Parietal lobe (tissue), 2 donors: ENCODE data around the genes TOMM5, CNTNAP3B, SPATA31A6, ZNF658 and ANKRD20A1.

GRCh38 chr9:37119901-37120219 lies 514 bp upstream of the ZCCHC7 start:
- RAMPAGE, long total RNA = no peak

GRCh38 chr9:37293611-37293999 lies 128.9 kb upstream of the GRHPR start:
- RAMPAGE, long total RNA = no peak

GRCh38 chr9:37384325-37384808 lies 38.1 kb upstream of the GRHPR start:
- RAMPAGE, long total RNA = no peak

- RAMPAGE, long total RNA = no peak
Measured at GRCh38 chr9:37436512-37437483, 14.3 kb downstream of the GRHPR start.

- RAMPAGE, long total RNA = no peak
Measured at GRCh38 chr9:37503578-37504259, 18.0 kb downstream of the POLR1E start.

DNA sequence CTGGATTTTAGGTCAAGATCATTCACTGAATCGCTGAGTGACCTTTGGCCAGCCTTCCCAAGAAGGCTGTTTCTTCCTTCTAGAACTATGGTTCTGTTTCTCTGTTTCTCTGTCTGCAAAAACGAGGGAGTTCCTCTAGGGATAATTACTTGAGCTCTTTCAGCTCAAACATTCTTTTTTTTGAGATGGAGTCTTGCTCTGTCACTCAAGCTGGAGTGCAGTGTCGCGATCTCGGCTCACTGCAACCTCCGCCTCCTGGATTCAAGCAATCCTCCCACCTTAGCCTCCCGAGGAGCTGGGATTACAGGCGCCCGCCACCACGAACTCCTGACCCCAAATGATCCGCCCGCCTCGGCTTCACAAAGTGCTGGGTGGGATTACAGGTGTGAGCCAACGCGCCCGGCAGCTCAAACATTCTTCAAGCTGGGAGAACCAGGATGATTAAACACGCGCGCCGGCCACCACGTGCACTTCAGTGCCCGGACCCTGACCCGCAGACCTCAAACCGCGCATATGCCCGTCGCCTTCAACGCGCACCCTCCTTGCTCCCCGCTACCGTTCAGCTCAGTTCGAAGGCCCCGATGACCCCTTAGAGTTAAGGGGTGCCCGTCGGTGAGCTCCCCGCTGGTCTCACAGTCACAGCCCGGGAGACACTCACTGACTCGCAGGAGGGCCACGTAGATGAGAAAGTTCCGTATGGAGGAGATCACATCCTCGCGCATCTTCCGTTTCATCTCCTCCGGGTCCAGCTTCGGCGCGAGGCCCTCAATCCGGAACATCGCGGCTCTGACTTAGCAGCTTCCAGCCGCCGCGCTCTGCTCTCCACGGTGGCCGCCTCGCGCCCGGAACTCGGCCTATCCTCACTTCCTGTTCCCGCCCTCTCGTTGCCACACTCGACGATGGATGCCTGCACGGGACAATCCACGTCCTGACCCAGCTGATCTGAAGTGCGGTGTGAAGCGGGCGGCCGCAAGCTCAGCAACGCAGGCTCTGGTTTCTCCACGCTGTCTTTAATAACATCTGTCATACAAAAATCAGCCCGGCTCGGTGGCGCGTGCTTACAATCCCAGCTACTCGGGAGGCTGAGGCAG lies at the start of gene TOMM5:
TSS of gene TOMM5 (minus strand) at position 844 of the 1,091 bp plus-strand sequence.
- RAMPAGE, long total RNA = start-site peak on the minus strand centred at position 816 of the sequence, 46 bp wide, 1,000 and 59 reads in 2 replicates

- RAMPAGE, long total RNA = no peak
Measured at GRCh38 chr9:37646981-37647209, 3.9 kb upstream of the FRMPD1 start.

GRCh38 chr9:37953662-37954621 lies 50.0 kb upstream of the SLC25A51 start:
- RAMPAGE, long total RNA = no peak

- RAMPAGE, long total RNA = no peak
Measured at GRCh38 chr9:38017130-38017975, 51.7 kb downstream of the SHB start.

- RAMPAGE, long total RNA = no peak
Measured at GRCh38 chr9:38568001-38568485, 52.4 kb downstream of the ANKRD18A start.

GRCh38 chr9:41237348-41237856 lies 48.3 kb upstream of the ZNG1F start:
- RAMPAGE, long total RNA = no peak

GRCh38 chr9:41651007-41651244 lies 461.8 kb upstream of the ZNG1F start:
- RAMPAGE, long total RNA = no peak

GRCh38 chr9:42128833-42129554 lies at the start of gene CNTNAP3B:
CNTNAP3B (minus strand) TSS chr9:42129426.
- RAMPAGE, long total RNA = no peak

DNA sequence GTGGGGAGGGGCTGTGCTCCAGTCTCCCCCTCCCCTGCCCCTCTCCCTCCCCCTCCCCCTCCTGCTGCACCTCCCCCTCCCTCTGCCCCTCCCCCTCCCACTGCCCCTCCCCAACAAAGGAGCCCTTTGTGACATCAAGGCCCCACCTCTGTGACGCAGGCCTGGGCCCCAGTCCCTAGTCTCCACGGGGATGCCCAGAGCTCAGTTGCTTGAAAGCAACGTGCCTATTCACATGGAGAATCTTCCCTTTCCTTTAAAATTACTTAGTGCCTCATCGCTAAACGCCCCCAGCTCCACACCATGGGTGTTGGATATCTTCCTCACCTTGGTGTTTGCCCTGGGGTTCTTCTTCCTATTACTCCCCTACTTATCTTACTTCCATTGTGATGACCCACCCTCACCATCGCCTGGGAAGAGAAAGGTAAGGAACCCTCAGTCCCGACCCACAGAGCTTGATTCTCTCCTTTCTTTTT lies at the start of gene SPATA31A6:
TSS of gene SPATA31A6 (plus strand) at position 204 of the 473 bp plus-strand sequence.
- RAMPAGE, long total RNA = no peak

GRCh38 chr9:64051037-64051419 lies 1234.0 kb downstream of the FOXD4L5 start:
- RAMPAGE, long total RNA = no peak

DNA sequence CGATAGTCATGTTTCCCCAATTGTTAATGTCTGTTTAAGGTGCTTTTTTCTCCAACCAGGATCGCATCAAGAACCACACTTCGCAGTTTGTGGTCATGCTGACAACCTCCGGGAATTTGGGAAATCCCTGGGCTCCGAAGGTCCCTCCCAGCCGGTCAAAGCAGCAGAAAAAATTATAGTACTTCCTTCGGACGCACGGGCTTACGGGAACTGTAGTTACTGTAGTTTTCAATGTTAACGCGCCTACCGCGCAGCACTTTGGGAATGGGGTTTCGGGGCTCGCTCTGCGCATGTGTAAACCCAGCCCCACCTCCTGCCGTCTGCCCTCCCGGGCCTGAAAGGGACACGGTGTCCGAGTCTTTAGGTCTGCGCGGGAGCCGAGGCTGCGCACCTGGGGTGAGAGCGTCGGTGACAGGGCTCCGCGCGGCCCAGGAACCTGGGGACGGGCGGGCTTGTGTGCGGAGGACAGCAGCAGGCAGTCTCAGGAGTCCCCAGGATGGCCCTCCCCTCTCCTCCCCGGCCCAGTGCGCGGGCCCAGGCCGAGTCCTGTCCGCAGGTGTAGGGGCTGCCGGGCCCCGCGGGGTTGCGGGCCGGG lies at the start of gene ZNF658:
TSS of gene ZNF658 (plus strand) at position 285 of the 595 bp plus-strand sequence.
- RAMPAGE, long total RNA = no peak

DNA sequence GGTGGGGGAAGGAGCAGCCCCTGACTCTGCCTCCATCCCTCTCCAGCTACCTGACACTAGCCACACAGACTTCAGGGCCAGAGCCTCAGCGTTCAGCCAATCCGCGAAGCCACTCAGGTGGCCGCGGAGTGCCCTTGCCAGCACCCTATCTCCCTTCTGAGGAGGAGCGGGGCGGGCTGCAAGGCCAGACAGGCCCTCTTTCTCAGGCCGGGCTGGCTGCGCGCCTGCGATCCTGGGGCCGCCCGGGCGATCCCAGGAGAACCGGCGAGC lies at the start of gene ANKRD20A1:
TSS of gene ANKRD20A1 (plus strand) at position 196 of the 270 bp plus-strand sequence.
- RAMPAGE, long total RNA = no peak

GRCh38 chr9:68418111-68418858 lies 61.9 kb downstream of the PGM5 start:
- RAMPAGE, long total RNA = no peak

DNA sequence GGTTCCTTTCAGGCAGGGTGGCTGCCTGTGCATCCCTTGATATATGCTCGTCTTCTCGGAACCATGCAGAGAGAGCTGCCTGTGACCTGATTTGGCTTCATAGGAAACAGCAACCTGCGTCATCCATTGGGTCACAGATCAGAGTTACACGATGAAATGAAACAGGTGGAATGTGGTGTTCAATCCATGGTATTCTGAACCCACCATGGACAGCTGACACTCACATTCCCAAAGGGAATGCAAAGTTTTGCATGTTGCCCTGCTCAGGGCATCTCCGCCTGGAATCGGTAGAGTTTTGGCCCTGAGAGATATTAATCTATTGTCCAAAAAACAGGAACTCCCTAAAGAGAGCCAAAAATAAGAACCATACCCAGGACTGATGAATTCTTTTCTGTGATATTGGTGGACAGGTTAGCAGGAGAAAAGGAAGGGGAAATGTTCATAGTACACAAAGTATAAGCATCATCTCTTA lies 85.6 kb downstream of the TMEM252 start:
- RAMPAGE, long total RNA = no peak

DNA sequence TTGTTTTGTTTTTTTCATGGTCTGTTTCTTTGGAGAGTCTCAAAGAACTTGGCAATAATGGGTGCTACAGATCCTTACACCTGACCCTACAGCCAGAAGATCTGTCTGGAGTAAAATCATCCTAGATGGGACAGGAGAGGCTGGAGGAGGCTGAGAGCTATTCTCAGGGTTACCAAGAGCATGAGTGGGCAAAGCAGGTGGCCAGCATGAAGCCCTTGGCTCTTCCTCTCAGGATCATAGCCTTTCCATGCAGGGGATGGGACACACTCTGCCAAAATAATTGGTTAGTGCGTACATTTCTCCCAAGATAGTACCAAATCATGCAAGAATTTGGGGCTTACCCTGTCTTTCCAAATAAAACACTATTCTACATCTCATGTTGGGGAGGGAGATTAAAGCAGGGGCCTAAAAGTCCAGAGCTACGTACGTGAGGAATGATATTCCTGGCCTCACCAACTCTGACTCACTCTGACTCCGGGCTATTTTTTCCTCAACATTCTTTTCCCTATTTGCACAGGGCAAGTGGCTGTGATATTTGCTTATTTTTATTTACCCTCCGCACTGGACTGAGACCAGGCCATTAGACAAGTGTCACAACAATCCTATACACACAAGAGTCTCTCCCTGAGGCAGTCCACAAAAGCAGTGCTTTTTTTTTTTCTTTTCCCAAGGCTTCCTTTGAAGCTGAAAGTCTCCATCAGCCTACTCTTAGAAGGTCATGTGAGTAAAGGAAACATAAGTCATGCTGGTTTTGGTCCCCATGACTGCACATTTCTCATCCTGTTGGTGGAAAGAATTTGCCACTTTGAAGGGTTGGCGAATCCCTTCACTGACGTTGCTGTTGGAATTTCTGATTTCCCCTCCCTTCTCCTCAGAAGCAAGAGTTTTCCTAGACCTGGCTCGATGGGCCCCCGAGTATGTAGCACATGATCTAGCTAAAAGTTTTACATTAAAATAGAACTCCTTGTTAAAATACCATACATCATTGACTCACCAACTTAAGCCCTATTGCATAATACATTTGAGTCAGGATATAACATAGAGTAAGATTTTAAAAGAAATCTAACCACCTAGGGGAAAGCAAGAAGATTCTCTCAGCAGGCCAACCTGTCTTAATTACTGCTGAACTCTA lies 40.0 kb downstream of the TMEM252 start:
- RAMPAGE, long total RNA = no peak